Trachea (tissue), 1 donor: ENCODE measurements around a stretch of chr19.

- PRO-cap = no peak
Measured at GRCh38 chr19:58545666-58546193, 1.9 kb downstream of the TRIM28 start.

DNA sequence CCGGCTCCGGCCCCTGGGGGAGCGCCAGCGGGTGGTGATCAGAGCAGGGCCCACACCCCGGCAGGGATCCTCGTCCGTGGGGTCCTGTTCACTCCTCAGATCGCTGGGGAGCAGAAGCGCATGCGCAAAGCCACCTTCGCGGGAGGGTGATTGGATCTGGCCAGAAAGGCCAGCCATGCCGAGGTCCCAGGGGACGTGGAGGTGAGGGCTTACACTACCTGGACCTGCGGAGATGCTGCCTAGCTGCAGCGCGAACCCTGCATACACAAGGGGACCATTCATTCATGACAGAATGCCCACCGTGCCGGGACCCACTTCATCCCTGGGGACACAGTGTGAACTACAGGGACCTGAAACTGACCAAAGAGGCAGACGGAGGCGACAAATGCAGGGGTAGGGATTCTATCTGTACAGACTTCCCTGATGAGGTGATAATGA, 4.9 kb upstream of the UBE2M start:
- PRO-cap = no peak